ENCODE results near the gene COLEC11.

DNA sequence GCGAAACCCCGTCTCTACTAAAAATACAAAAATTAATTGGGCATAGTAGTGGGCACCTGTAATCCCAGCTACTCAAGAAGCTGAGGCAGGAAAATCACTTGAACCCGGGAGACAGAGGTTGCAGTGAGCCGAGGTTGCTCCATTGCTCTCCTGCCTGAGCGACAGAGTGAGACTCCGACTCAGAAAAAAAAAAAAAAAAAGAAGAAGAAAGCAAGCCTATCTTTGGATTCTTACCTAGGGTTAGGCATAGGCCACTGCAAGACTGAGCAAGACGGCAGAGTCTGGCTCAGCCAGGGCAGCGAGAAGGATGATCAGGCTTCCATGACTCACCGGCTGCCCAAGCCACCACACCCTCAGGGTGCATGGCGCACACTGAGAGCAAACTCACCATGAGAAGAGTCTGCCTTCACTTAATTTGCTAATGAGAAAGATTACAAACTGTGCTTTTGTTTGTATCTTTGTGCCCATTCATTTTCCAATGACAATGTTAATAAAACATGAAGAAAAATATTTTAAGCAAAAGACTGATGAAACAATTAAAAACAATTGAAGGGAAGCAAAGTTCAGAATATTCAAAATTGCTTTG, 8.2 kb downstream of the FAM110C start:
- PRO-cap, 2 experiments: no peak in any of the 2 experiments
- RAMPAGE, long total RNA, 5 experiments: no peak in any of the 5 experiments

GRCh38 chr2:309226-309765, 21.4 kb upstream of the ALKAL2 start:
- PRO-cap, 2 experiments: no peak in any of the 2 experiments
- RAMPAGE, long total RNA, 5 experiments: no peak in any of the 5 experiments

- PRO-cap, 2 experiments: no peak in any of the 2 experiments
- RAMPAGE, long total RNA, 5 experiments: no peak in any of the 5 experiments
Measured at GRCh38 chr2:481402-481704, 193.5 kb upstream of the ALKAL2 start.

DNA sequence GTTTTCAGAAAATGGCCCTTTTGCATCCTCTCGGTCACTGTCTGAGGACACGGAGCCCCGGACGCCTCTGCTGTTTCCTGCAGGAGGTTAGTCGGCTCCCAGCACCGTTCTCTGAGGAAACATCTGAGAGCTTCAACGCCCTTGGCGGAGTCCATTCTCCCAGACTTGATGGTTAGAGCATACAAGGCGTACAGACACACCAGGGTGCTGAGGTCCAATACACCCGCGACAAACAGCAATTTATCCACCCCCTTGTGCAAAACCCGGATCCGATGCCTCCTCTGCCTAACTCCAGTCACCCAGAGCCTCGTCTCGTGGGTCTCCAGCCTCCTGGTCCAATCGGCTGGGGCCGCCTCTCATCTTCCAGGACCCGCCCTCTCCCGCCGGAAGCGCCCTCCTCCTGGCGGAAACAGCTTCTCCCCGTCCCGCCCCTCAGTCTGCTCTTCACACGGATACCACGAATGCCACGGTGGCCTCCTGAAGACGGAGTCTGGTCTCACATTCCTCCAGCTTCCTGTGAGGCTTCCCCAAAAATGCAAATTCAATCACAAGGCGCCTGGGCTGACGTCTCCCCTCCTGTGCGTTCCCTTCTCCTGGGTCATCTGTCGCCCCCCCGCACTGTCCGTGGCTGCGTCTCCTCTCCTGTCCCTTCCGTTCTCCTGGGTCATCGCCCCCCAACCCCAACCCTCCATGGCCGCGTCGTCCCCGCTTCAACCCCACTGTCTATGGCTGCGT, 119.3 kb downstream of the TMEM18 start:
- PRO-cap, 2 experiments: peak in 1 of 2 experiments; most common plus-strand start position 435 of the sequence (in 1)
- RAMPAGE, long total RNA, 5 experiments: no peak in any of the 5 experiments

DNA sequence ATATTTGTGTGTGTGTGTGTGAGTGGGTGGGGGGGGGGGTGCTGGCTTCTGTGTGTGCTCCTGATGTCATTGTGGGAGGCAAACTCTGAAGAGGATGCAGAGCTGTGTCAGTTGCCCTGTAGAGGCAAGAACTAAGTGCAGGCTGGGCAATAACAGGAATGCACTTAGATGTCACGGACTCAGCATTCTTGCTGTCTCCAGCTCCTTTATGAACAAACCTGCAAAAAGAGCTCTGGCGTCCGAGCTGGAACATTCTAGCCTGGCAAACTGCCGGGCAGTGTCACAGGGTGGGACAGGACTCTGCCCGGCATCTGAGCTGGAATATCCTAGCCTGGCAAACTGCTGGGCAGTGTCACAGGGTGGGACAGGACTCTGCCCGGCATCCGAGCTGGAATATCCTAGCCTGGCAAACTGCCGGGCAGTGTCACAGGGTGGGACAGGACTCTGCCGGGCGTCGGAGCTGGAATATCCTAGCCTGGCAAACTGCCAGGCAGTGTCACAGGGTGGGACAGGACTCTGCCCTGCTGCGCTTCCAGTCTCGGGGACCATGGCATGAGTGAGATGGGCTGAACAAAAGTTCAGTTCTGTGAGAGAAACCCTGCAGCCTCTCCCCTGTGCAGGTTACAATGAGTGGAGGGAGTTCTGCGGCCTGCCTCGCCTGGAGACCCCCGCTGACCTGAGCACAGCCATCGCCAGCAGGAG, 80.1 kb downstream of the TPO start:
- PRO-cap, 2 experiments: peak in 2 of 2 experiments; most common plus-strand start position 337 of the sequence (in 1); most common minus-strand start position 181 of the sequence (in 1)
- RAMPAGE, long total RNA, 5 experiments: no peak in any of the 5 experiments

DNA sequence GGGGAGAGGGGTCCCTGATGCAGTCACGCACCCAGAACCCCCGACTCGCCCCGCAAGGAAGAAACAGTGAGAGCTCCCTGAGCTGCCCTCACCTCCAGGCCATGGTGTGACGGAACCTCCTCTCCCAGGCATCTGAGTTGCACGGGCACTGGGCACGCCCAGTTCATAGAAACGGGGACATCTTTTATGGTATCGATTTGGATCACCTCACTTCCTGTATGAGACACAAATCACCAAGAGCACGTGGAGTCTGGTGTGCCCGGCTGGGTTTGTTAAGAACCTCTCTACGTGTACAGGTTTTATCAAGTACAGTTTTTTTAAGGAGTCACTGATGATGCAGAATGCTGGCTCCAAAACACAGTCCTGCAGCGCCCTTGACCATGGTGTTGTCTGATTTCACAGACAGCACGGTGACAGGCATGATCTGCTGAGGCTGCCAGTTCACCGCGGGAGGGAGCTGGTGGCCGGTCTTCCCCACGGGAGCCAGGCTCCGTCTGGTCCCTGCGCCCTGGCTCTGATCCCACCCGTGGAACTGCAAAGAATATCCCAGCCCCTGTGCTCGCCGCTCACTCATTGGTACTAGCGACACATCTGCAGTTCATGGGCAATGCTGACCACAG, 35.6 kb downstream of the PXDN start:
- PRO-cap, 2 experiments: no peak in any of the 2 experiments
- RAMPAGE, long total RNA, 5 experiments: no peak in any of the 5 experiments

GRCh38 chr2:2324163-2324888, 6.7 kb downstream of the MYT1L start:
- PRO-cap, 2 experiments: no peak in any of the 2 experiments
- RAMPAGE, long total RNA, 5 experiments: no peak in any of the 5 experiments

GRCh38 chr2:2325932-2326651, 5.0 kb downstream of the MYT1L start:
- PRO-cap, 2 experiments: no peak in any of the 2 experiments
- RAMPAGE, long total RNA, 5 experiments: no peak in any of the 5 experiments

DNA sequence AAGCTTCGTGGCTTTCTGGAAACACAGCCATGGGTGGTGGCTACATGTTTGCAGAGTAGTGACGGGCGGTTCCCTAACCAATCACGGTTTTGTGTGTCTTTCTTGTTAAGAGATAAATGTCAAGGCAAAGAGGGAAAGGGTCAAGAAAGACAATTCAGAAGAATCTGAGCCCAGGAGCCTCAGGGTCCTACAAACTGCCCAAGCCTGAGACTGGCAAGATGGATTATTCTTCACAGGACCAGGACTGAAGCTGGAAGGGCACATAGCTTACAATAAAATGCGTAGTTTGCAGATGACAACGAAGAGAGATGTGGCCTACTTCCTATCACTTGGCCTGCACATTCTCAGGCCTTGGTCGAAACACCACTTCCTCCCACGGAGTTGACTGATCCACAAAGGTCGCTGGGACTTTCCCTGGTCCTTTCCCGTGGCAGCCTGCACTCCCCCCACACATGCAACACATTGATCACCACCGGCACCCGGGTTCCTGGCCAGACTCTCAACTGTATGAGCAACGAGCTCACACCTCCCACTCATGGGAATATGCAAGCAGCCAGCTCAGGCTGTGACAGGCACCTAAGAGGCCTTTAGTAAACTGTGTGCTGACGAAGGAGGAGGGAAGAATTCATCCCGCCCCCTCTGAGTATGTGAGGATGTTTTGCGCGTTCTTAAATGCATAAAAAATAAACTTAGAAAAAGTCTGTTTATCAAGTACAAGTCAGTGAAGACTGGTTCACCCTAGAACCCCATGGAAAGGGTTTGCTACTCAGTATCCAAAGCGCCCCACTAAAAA, 154.6 kb downstream of the EIPR1 start:
- PRO-cap, 2 experiments: no peak in any of the 2 experiments
- RAMPAGE, long total RNA, 5 experiments: no peak in any of the 5 experiments

GRCh38 chr2:3419985-3420228, 40.4 kb downstream of the TRAPPC12 start:
- PRO-cap, 2 experiments: no peak in any of the 2 experiments
- RAMPAGE, long total RNA, 5 experiments: no peak in any of the 5 experiments

GRCh38 chr2:3472293-3473265, 46.8 kb downstream of the ADI1 start:
- PRO-cap, 2 experiments: no peak in any of the 2 experiments
- RAMPAGE, long total RNA, 5 experiments: no peak in any of the 5 experiments

GRCh38 chr2:3493579-3494373, 25.6 kb downstream of the ADI1 start:
- PRO-cap, 2 experiments: peak in 2 of 2 experiments; most common plus-strand start chr2:3493925 (in 1); most common minus-strand start chr2:3493802 (in 1)
- RAMPAGE, long total RNA, 5 experiments: no peak in any of the 5 experiments

DNA sequence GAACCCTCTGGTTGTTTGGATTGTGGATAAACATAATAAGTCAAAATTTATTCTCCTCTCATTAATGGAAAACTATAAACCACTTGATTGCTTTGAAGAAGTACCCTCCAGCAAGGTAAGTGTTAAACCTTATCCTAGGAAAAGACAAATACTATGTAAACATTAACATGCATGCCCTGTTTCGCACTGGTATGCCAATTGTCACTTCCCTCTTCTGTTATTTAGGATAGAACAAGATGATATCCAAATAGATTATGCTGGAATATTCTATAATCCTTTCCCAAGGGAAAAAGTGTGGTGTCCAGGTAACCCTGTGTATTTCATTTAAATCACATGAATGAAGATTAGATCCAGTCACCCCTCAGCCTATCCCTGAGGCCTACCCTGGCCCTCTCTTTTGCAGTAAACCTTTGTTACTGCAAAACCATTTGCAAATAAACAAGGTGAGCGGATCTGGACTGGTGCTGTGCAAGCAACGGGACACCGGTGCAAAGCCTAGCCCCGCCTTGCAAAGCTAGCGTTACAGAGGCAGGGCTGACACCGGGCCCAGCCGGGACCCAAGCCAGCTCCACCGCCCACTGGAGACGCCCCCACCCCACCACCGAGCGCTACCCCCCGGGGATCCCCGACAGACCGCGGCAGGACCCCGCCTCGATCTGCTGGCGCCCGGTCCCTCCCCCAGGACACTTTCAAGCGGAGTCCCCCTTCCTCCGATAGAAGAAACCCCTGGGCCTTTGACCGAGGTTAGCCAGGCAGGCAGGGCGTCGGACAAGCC, 1.1 kb downstream of the ADI1 start:
- PRO-cap, 2 experiments: no peak in any of the 2 experiments
- RAMPAGE, long total RNA, 5 experiments: no peak in any of the 5 experiments

DNA sequence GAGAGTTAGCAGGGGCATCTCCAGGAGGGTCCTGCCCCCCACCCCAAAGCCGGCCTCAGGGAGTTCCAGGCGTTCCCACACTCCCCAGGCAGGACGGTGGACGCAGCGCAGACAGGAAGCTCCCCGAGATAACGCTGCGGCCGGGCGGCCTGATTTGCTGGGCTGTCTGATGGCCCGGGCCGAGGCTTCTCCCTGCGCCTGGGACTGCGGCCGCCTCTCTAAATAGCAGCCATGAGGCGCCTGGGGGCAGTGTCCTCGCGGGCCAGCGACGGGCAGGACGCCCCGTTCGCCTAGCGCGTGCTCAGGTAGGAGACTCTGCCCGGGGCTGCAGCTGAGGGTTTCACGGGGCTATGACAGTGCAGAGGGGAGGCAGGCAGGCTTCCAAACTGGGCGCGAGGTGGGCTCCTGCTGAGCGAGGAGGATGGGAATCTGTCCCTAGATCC, at the start of gene COLEC11:
Gene COLEC11, plus strand, starts transcription at position 249 of the 443 bp plus-strand sequence.
- PRO-cap, 2 experiments: peak in 1 of 2 experiments; most common plus-strand start position 249 of the sequence (in 1); most common minus-strand start position 206 of the sequence (in 1)
- RAMPAGE, long total RNA, 5 experiments: start-site peak on the plus strand in 4 of 5 experiments, centred at positions 136 to 264 of the sequence, 12 to 93 reads per replicate

DNA sequence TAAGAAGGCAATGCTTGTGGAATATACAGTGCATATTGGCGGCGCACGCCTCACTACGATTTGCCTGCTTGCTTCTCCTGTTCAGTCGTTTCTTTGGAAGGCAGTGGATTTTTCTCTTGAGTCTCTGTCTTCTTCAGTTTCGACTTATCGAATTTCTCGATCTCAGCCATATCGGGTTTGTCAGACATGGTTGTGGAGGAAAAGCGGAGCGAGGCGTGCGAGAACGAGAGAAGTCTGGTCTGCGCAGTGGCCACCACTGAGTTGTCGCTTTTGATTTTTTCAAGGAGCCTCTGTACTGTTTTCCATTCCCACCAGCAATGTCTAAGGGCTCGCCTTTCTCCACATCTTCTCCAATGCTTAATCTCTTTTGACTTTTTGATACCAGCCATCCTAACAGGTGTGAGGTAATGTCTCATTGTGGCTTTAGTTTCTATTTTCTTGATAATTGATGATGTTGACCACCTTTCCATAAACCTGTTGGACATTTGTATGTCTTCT, 22.6 kb downstream of the COLEC11 start:
- PRO-cap, 2 experiments: no peak in any of the 2 experiments
- RAMPAGE, long total RNA, 5 experiments: no peak in any of the 5 experiments

DNA sequence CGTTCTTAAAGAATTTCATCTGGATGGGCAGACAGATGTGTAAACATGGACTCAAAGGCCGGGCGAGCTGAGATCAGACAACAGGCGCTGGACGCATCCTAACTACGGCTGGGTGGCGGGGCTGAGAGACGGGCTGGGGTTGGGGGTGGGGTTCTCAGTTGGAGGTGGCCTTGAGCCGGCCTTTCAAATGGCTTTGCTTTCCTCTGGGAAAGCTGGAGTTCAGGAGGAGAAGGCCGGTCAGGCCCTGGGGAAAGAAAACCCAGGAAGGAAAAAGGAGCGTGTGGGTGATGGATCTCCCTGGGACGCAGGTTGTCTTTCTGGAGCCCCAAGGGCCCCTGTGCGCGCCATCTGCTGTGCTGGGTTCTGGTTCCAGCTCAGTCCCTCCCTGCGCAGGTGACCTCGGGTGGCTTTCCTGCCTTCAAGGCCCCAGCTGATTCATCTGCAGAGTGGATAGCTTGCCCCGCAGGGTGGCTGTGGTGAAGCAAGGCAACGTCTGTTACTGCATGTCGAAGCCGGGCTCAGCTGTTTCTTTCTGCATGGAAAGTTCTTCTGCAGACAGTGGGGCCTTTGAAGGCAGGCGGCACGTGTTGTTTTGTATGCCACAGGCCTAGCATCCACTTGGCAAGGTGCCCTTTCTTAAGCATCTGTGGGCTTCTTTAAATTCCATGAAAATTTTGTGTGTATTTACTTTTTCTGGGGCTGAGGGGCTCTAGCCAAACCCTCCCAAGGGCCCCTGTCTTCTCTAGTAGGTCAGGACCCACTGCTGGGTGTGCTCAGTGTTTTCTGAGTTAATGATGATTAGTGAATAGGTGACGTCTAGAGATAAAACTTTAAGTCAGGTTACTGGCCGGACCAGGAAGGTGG, 670 bp upstream of the ALLC start:
- PRO-cap, 2 experiments: no peak in any of the 2 experiments
- RAMPAGE, long total RNA, 5 experiments: no peak in any of the 5 experiments

DNA sequence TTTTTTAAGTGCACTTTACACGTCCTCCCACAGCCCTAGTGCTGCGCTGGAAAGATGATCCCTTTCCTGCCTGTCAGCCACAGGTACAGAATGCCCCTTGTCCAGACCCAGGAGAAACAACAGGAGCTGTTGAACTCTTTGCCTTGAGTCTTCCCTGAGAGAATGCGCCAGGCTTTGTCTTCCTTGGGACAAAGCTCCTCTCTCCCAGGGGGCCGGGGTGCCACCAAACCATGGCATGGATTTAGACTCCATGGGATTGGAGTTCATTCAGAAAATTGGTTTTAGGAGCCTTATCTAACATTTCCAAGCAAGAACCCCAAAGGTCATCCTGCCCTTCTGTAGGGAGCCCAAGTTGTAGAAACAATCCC, 318.9 kb upstream of the SOX11 start:
- PRO-cap, 2 experiments: no peak in any of the 2 experiments
- RAMPAGE, long total RNA, 5 experiments: no peak in any of the 5 experiments

GRCh38 chr2:5693016-5693216, 732 bp downstream of the SOX11 start:
- PRO-cap, 2 experiments: peak in 1 of 2 experiments; most common plus-strand start chr2:5693135 (in 1)
- RAMPAGE, long total RNA, 5 experiments: no peak in any of the 5 experiments

GRCh38 chr2:6186409-6187366, 494.5 kb downstream of the SOX11 start:
- PRO-cap, 2 experiments: peak in 2 of 2 experiments; most common plus-strand start chr2:6186528 (in 1); most common minus-strand start chr2:6186681 (in 1)
- RAMPAGE, long total RNA, 5 experiments: no peak in any of the 5 experiments

- PRO-cap, 2 experiments: no peak in any of the 2 experiments
- RAMPAGE, long total RNA, 5 experiments: no peak in any of the 5 experiments
Measured at GRCh38 chr2:6895533-6896111, 18.0 kb downstream of the RSAD2 start.